Left common carotid artery plus branches (tissue), 1 donor: ENCODE measurements around a stretch of chr22.

DNA sequence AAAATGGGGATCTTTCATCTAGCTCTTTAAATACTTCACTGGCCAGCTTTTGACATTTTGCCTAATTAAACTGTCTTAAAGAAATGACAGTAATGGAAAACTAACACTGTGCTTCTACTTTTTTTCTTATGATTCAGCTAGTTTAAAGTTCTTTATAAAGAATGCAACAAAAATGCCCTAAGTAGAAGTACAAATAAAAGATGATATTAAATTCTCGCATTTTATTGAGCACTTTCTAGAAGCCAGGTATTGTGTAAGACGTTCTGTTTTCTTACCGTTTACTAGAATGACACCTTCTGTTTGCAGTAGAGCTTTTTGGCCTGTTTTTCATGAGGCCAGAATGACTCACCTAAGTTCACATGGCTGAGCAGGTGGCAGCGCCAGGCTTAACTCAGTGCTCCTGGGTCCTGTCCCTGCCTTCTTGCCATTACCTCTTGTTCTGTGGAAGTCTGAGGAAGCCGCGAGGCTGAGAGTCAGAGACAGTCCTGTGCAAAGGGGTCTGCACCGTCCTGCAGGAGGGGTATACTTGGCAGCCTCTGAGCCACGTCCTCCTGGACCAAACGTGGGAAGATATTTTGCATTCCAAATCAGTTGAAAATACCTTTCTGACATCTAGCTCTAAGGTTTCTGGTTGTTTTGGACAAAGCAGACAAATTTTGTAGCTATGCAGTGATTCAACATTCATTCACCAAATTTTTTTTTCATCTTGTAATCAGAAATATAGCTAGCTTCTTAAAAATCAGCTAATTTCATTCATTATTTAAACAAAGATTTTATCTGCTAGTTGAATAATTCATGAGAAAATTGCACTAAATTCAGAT is 113.9 kb downstream of the ATXN10 start:
- PRO-cap = no peak

GRCh38 chr22:45997251-45998138 is 20.5 kb upstream of the WNT7B start:
- PRO-cap = no peak

GRCh38 chr22:46043726-46044262 is 66.8 kb upstream of the WNT7B start:
- PRO-cap = unidirectional peak, plus-strand start at chr22:46044208

DNA sequence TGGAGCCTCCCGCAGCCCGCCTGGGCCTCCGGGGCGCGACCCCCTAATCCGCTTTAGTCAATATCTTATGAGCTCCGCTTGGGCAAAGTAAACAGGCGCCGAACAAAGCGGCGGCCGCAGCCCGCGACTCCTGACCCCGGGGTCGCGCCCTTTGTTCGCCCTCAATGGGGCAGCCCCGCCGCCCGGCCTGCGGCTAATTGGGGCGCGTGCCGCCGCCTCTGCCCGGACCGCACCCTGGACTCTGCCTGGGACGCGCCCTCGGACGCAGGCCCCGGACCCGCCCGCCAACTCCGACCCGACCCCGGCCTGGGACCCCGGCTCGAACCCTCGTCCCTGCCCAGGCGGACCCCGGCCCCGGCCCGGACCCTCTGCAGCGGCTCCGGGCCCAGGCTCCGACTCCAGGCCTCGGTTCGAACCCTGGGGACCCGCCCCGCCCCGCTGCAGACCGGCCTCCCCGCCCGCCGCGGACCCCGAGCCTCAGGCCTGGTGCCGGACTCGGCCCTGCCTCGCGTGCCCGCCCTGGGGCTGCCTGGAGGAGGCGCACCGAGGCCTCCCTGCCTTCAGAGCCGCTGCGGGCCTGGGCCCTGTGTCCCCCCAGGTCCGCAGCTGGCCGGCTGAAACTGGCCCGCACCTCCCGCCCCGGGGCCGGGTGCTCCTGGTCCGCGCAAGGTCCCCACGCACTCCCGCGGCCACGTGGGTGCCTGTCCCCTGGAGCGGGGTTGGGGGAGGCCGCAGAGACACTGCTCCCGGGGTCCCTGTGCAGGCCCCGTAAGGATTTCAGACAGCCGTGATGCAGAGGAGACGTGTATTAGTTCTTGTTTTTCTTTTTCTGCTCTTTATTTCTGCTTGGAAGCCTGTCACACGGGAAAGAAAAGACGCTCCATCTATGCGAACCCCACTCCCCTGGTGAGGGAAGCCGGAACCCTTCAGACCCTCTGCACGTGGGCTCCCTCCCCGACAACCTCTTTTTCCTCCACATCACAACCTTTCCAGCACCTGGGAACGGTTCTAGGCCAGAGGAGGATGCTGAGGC is 84.8 kb upstream of the WNT7B start:
- PRO-cap = no peak

GRCh38 chr22:46064267-46064972 is 85.9 kb upstream of the PPARA start:
- PRO-cap = no peak

DNA sequence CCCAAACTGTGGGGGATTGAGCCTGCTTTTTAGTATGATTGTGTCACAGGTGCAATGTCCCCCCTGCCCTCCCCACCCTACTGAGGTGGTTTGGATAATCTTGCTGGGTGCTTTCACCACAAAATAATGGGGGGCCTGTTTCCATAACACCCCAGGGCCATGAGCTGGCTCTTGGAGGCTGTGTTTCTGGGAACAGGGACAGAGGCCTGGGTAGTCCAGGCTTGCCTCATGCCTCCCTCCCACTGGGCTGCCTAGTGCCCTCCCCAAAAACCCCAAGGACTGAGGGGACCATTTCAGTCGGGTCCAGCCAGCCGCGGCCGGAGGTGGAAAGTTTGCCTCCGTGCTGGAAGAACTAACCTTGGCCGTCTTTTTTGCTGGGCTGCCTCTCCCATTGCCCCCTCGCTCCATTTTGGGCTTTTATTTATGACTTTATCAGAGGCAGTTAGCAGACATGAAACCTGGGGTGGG is 76.8 kb upstream of the PPARA start:
- PRO-cap = unidirectional peak, plus-strand start at position 296 of the sequence

- PRO-cap = no peak
Measured at GRCh38 chr22:46089534-46089892, 60.8 kb upstream of the PPARA start.

DNA sequence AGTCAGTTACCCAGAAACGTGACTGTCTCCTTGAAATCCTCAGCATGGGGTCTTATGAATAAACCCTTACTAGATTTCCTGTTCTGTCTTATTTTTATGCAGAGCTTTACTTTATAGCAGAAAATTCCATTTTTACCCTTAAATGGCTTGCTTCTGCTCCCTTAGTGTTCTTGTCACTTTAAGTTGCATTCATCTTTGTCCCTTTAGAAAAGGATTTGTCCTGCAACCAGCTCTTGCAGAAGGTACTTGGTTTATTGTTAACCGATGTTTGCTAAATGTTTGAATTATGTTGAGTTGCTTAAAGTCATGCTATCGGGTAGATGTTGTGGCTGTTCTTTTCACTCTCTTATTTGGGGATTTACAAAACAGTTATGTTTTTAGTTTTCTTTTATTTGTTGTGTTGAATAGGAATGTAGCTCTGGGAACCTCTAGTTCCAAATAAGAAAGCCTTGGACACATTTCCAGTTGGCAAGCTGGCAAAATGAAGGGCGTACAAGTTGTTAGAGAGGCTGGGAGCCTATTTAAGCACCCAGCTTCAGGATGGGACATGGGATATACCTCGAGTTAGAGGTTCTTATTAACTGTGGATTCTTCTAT is 22.6 kb downstream of the PPARA start:
- PRO-cap = no peak

DNA sequence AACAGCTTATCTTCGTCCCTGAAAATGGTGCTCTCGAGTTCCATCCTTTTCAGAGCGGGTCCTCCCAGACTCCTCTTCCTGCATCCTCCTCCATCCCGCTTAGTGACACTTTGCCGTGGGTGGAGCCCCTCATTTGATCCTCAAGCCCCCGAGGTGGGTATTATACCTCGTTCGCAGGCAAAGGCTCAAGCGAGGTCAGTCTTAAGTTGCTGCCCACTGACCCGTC is 800 bp upstream of the GTSE1 start:
- PRO-cap = no peak

GRCh38 chr22:46356980-46357443 is 21.5 kb downstream of the TRMU start:
- PRO-cap = no peak

GRCh38 chr22:46361218-46361846 is 25.8 kb downstream of the TRMU start:
- PRO-cap = no peak

DNA sequence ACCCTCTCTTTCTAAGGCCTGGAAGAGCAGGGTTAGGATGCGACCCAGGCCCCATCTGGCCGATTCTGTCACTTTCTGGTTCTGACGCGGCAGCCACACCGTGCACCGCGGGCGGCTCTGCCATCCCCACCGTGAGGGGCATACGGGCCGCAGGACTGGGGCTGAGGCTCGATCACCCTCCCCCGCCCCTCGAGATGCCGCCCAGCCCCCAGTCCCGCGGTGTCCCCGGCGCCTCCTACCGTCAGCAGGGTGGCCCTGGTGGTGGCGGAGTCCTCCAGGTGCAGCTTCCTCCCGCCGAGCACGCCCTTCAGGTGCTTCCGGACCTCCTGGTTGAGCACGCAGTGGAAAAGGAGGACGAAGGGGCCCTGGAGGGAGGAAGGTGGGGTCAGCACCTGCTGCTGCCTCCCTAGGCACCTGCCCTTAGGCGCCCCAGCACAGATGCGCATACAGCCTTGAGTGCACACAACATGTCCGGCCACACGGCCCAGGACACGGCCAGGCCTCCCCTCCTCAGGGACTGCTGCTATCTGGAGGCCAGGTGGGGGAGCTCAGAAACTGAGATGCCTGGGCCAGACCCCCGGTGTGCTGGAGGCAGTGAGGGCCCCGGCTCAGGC is 31.3 kb downstream of the TRMU start:
- PRO-cap = no peak

DNA sequence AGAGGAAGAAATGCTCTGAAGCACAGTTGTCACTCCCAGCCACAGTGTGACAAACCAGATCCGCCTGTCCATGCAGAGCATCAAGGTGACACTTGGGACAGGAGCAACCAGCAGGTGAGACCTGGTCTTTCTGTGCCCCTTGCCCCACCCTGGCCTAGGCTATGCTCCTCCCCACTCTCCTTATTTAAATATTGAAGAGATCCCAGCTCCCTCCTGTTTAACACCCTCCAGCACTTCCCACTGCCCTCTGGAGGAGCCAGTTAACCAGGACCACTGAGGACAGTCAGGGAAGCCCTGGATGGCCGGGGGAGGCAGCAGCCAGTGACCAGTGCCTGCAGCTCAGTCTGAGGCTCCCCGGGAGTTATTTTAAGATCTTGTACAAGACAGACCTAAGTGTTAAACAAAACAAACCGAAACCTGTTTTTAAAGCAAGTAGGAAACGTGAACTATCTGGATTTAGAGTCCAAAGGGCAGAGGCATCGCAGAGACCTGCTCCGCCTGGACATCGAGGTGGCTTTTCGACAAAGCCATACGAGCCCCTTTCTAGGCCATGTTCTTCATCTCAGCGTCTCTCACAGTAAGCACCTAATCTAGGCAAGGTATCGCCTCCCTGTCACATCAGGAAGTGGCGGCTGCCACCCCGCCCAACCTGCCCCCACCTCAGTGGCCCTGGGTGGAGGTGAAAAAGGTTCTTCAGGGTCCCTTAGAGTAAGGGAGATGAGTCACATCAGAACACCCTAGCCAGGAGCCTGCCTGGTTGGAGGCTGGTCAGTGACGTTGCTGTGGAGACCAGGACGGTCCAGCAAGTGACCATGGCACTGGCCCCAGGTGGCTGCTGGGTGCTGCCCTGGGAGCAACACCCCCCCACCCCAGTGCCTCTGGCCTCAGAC is 35.2 kb downstream of the TRMU start:
- PRO-cap = no peak

DNA sequence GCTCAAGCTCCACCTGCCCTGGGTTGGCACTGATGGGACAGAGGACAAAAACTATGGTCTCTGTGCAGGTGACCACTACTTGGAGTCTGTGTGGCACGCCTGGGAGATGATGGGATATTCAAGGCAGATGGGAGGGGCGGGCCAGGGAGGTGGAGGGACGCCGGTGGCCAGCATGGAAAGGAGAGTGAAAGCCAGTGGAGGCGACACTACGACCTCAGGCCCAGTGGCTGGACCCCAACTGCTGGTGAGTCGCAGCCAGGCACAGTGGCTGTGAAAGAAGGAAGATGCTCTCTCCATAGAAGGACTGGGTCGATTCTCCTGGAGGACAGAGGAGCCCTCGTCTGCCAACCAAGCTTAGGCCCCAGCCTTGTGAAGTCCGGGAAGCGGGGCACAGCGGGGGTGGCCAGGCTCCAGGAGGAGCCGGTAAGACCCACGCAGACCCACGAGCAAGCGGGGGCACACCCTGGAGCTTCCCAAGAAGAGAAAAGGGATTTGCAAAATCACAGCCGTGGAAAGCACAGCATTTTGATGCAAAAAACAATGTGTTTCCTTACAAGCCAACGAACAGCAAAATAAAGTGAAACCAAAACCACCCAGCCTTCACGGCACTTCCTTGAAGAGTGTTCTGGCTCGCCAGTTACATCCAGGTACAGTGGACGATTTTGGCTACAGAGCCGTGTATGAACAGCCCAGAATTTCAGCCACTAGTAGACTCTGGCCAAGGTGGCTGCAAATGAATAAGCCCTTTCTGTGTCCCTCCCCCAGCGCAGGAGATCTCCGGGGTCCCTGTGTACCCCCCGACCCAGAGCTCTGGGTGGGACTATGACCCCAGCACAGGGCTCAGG is 96.8 kb downstream of the TRMU start:
- PRO-cap = no peak

- PRO-cap = no peak
Measured at GRCh38 chr22:46453056-46453495, 84.3 kb downstream of the CELSR1 start.

DNA sequence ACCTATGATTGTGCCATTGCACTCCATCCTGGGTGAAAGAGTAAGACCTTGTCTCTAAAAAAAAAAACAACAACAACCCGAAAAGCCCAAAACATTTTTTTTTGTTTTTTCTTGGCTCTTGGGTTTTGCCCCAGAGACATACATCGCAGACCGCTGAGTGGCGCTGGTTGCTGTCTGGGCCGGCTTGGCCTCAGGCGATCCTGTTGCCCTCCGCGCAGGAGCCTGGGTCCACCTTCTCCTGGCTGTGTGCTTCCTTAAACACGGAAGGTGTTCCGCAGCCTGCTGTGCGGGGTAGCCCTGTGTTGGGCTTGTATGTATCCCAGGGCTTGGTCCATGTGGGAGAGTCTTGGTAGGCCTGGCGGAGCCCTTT is 11.2 kb upstream of the GRAMD4 start:
- PRO-cap = no peak

GRCh38 chr22:46627440-46628000 is 7.3 kb downstream of the GRAMD4 start:
- PRO-cap = no peak

DNA sequence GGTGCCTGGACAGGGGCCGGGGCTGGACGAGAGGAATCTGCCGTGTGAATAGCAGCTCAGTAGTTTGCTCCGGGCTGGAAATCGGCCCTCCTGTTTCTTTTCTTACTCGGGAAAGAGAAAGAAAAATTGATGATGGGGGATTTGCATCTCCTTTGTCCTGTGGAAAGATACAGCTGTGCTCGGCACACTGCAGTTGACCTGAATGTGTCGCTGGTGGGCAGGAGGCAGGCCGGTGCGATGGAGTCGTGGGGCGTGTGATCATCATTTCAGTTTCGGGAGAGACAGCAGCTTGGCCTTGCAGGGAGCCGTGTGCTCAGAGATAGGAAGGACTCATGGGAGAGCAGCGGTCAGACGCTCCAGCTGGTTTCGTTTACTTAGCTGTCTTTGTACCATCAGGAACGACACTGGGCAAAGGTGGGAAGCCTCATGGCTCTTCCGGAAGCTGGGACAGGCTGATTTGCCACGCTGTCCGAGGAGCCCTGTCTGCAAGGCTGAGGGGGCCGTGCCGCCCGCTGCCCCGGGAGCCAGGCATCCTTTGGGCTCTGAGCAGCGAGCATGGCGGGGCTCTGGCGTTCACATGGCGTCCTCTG is 32.6 kb downstream of the GRAMD4 start:
- PRO-cap = no peak

GRCh38 chr22:46674222-46675028 is 54.2 kb downstream of the GRAMD4 start:
- PRO-cap = no peak

- PRO-cap = no peak
Measured at GRCh38 chr22:46682156-46682736, 55.8 kb downstream of the CERK start.